ENCODE measurements around a stretch of chr2.

GRCh38 chr2:64137553-64137832, 6.7 kb downstream of the PELI1 start:
- PRO-cap = no peak

DNA sequence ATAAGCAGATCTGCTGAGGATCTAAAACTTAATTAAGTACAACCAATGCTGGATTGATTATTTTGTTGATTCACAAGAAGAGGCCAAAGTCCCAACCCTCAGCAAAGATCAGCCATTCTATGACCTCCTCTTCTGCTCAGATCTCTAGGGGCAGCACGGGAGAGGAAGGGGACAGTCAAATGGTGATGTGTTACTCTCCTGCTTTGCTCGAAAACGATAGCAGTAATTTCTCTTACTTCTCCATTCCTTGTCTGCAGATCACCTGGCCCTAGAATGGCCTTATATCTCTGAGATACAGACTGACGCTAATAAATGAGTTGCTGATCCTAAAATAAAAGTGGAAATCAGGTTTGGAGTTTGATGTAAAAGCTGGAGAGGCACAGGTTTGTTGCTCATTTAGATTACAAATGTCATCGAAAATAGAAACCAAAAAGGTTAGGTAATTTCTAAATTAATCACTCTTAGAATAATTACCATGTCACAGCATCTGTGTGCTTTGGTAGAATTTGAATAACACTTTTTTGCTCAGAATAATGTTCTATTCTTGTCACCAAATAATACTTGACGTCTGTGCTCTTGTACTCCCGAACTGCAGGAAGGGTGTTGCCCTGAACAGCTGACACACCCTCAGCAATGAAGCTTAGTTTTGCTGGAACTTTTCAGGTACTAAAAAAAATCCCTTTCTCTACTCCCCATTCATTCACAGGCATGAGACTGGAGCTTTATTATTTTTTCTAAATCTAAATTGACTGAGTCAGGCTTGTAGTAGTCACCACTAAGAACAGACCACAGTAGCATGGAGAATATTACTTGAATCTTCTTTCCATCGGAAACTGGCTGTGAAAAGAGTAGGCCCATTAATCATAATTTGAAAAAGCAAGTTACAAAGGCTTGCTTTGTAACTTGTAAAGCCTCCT, 69.9 kb upstream of the PELI1 start:
- PRO-cap = no peak

GRCh38 chr2:64252608-64253046, 108.4 kb upstream of the PELI1 start:
- PRO-cap = no peak

- PRO-cap = no peak
Observed at GRCh38 chr2:64254584-64255179, 110.5 kb upstream of the PELI1 start.

- PRO-cap = bidirectional peak, plus-strand start at chr2:64260986, minus-strand start at chr2:64260930; unidirectional peak, minus-strand start at chr2:64261127
Observed at GRCh38 chr2:64260551-64261227, 116.5 kb upstream of the PELI1 start.

- PRO-cap = no peak
Observed at GRCh38 chr2:64267612-64268202, 123.5 kb upstream of the PELI1 start.

DNA sequence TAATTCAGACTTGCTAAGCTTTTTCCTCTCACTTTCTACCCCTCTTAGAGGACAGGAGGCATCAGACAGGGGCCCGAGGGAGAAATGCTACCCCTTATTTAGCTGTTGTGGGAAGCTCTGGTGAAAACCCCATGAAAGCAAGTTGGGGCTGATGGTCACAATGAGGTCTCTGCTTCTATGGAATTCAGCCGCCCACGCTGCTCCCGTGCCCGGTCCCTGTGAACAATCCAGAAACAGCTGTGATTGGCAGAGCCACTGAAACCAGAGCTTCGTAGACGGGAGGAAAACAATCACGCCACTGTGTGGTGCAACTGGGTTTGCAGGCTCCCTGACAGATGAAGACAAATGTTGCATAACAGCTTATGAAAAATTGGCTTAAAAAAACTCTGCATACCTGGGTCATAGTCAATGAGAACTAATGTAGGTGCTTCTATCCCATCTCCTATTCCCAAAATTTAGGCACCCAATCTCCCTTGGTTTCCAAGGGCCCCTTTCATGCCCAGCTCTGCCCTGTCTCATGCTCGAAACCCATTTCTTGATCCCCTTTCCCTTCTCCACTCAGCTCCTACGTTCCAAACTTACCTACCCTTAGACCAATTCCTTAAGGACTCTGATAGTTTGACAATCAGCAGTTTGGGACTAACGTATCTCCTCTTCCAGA, 141.6 kb upstream of the LGALSL start:
- PRO-cap = no peak

DNA sequence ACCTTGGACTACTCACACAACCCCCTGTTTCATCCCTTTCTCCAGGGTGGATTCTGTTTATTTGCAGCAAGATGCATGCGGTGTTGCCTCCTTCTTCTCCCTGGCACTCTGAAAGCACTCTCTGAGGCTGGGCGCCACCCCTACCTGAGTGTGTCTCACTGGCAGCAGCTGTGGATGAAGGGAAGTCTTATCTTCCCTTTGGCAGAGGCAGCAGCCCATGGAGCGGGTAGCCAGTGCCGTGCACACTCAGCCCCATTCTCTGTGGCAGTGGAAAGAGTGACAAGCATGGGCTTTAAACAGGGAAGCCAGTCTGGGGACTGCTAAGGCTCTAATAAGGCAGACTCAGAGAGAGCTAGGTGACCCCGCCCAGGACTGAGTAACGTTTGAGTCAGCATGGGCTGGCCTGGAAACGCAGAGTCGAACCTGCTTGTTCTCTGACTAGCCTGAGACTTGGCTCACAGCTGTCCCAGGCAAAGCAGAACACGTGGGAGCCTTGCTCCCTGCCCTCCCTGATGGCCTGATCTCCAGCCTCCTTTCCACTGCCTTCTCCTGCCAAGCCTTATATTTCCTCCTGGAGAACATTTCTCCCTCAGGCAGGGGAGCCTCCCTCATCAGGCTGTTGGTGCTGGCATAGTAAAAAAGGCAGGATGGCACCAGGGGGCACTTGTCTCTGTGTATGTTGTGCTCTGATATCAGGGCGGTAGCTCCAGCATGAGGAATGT, 94.0 kb upstream of the LGALSL start:
- PRO-cap = no peak

GRCh38 chr2:64606199-64607616, 47.0 kb downstream of the SERTAD2 start:
- PRO-cap = no peak

- PRO-cap = no peak
Observed at GRCh38 chr2:64628763-64629383, 24.8 kb downstream of the SERTAD2 start.

DNA sequence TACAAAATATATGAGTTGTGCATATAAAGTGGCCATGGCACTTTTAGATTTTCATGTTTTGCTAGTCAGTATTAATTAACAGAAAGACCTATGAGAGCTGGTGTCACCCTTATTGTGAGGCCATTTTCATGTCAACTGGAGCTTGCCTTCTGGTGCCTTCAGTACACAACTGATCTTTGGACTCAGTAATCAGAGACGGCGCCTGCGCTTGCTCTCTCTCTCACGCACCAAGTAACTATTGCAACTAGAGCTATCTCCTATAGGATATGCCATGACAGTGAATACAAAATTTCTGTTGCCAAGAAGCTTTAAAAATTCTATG, 3.0 kb downstream of the SERTAD2 start:
- PRO-cap = no peak

GRCh38 chr2:64812239-64812696, 158.6 kb upstream of the SERTAD2 start:
- PRO-cap = no peak

GRCh38 chr2:64898859-64899393, 90.3 kb upstream of the SLC1A4 start:
- PRO-cap = no peak

DNA sequence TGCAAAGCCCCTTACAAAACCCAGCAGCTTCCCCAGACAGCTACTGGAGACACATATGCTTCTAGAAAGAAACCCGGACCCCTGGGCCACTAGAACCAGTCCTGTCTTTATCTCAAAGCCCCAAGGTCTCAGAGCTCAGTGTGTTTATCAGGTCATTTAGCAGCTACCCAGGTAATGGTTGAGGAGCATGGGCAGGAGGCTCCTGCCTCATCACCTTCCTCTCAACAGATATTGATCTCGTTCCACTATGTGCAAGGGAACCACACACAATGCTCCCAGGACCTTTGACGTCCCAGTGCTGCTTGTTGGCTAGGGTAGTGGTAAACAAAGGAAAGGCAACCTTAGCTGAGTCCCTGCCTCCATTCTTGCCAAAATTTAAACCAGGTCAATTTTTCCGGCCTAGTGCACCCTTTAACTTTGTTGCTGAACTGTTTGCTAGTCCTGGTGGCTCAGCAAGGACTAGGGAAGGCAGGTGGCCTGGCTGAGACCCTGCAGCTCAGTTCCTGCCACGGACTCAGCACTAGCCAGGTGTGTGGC, 66.1 kb upstream of the SLC1A4 start:
- PRO-cap = no peak

GRCh38 chr2:64939118-64939981, 49.8 kb upstream of the SLC1A4 start:
- PRO-cap = no peak

- PRO-cap = unidirectional peak, minus-strand start at chr2:64989645
Observed at GRCh38 chr2:64989546-64989855, 302 bp downstream of the SLC1A4 start.

DNA sequence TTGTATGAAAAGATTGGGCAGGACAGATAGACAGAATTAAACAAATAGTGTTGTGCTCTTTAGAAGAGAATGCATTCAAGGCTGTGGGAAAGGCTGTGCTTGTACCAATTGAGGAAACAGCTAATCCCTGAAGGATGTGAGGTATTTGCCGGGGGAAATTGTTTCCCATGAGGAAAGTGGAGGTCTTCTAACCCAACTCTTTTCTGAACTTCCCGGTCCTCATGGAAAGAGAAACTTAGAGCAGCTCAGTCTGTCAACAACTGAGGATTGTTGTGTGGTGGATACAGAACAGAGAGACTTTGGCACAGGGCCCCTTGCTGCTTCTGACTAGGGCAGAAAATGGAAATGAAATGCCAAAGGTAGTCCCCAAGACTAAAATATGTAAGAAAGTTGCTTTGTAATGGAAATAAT, 9.5 kb downstream of the SLC1A4 start:
- PRO-cap = no peak

DNA sequence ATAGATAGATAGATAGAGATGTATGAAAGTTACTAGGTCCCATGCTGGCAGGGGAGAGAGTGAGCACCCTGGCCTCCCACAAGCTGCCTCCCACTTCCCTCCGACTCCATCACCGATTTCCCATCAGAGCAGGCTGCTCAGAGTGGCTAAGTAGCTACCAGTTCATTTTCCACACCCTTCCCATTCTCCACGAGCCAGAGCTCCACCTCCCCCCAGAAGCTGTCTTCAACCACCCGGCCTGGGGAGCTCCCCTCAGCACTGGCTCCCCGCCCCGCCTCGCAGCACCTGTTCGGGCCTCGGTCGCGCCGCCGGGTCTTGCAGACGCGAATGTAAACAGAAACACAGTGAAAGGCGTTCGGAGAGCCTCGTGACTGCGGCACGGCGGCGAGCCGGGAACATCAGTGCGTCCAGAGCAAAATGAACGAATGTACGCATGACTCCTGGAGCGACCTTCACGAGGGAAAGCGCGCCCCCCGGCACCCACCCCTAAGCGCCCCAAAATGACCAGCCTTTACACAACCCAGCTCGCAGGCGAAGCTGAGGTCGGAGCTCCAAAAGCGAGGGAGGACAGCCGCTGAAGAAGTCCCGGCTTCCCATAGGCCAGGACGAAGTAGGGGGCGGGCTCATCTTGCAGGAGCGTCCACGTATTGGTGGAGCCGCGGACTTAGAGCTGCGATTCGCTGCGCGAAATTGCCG, 438 bp upstream of the CEP68 start:
- PRO-cap = bidirectional peak, plus-strand start at position 336 of the sequence, minus-strand start at position 291 of the sequence; bidirectional peak, plus-strand start outside the sequence, minus-strand start at position 539 of the sequence

DNA sequence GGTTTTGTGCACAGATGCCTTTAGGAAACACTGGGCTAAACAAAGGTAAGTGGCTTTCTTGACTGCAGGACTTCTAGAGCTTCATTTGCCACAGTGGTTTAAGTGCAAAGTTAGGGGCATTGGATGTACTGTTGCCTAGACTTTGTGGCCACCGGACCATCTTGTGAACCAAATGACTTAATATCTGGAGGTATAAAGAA, 17.0 kb downstream of the CEP68 start:
- PRO-cap = no peak

DNA sequence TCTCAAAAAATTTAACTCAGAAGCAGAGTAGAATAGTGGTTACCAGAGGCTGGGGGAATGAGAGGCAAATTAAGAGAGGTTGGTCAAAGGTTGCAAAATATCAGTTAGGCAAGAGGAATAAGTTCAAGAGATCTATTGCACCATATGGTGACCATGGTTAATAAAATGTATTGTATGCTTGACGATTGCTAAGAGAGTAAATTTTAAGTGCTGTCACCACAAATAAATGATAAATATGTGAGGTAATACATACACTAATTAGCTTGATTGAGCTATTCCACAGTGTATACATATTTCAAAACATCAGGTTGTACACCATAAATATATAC, 23.1 kb upstream of the ACTR2 start:
- PRO-cap = no peak